Measurements from ENCODE around the gene ALOX5AP.

GRCh38 chr13:29435391-29435551, 160.2 kb downstream of the SLC7A1 start:
- RRBS = no CpG with 5 or more reads among the region's 1 CpG

- RRBS = no CpG with 5 or more reads among the region's 2 CpGs
These were observed 158.4 kb downstream of the SLC7A1 start for GRCh38 chr13:29437114-29437530.

GRCh38 chr13:29511582-29512907, 83.4 kb downstream of the SLC7A1 start:
- RRBS = no CpG with 5 or more reads among the region's 19 CpGs

GRCh38 chr13:29535741-29536309, 59.7 kb downstream of the SLC7A1 start:
- RRBS = no CpG with 5 or more reads among the region's 19 CpGs

DNA sequence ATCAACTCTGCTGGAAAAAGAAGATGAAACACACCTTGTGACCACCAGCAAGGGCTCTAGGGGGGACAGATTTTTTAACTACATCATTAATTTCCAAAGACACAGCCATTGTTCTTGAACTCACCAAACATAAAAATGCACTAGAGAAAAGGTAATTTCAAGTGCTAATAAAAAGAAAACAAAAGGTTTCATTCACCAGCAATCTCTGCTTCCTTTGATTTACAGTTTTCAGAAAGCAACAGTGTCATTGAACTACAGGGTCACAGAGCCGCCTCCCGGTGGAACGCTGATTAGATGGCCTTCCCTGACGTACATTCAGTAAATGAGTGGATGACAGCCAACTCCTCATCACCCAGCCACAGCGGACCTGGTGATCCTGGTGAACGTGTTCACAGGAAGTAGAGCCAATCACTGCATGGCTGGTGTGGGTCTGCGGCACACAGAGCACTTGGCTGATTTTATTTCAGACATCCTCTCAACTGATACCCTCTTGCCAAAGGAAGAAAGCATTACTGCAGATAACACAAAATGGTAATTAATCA, 83.8 kb upstream of the SLC7A1 start:
- RRBS = no CpG with 5 or more reads among the region's 7 CpGs

DNA sequence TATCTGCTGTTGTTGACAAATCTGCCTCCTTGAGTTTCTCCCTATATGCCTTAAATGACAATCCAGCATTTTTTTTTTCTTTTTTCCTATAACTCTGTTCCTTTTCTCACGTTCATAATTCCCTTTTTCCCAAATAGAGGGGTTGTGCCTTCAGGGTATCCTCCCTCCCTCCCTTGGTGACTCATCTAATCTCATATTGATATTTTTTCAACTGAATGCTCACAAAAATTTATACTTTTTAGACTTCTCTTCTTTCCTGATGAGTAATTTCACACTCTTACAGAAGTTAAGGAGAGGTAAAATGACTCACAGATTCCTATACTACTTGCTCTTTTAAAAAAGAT, 19.5 kb downstream of the UBL3 start:
- RRBS = no CpG with 5 or more reads among the region's 1 CpG

- RRBS = no CpG with 5 or more reads among the region's 6 CpGs
These were observed 27.2 kb upstream of the UBL3 start for GRCh38 chr13:29877510-29878032.

DNA sequence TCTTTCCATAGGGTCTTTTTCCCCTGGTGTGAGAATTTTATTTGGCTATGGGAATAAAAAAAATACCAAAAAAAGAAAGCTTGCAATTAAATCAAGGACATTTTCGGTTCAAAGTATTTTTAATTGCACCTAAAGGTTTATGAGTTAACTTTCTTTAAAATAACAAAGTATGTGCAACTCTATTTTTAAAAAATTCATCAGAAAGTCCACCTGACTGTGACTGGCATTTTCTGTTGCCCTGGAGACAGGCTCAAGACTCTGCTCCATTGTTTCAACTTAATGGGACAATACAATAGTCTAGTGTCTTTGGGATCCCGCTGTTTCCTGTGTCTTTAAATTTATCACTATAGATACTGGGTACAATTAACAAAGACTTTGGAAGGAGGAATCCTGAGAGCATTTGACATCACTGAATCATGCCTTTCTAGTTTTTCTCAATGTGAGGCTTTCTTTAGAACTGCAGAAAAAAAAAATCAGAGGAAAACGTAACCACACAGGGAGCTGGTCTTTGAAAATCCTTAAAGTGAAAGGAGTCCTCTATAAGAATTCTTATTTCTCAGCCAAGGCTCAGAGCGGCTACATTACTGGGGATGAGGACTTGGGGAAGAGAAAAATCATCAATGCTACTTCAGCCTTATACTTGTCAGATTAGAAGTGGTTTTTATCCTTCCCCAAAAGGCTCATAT, 34.2 kb upstream of the UBL3 start:
- RRBS = no CpG with 5 or more reads among the region's 4 CpGs

GRCh38 chr13:29902247-29902972, 52.0 kb upstream of the UBL3 start:
- RRBS = no CpG with 5 or more reads among the region's 7 CpGs

DNA sequence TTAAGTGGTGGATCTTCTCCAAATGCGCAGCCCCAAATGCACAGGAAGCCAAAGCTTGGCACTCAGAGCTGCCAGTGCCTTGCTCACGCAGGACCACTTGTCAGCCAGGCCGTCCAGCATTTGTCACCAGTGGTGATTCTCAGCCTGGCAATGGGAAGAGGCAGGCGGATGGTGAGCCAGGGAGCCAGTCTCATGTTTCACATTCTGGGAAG, 158.5 kb downstream of the KATNAL1 start:
- RRBS = no CpG with 5 or more reads among the region's 4 CpGs

- RRBS = no CpG with 5 or more reads among the region's 2 CpGs
These were observed 23.9 kb downstream of the KATNAL1 start for GRCh38 chr13:30283372-30284018.

DNA sequence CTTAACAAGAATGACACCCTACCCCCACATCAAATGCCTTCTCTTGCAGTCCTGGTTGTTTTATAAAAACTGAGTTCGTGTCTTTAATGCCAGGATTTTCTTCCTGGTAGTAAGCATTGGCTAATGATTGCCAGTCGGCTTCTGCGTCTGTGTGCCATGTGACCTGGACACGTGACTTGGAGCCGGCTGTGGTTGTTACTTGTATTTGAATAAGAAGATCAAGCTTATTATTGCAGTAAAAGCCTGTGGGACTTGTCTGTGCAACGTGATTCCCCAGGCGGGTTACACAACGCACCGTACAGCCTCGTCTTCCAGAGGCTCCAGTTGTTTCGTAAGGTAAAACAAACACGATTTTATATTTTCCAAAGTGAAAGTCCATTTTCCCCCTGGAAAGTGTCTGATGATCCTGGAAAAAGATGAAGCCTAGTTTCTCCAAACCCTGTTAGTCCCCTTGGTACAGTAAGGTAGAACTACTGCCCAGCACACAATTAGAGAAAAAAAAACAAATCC, 26.8 kb upstream of the UBE2L5 start:
- RRBS = no CpG with 5 or more reads among the region's 12 CpGs

DNA sequence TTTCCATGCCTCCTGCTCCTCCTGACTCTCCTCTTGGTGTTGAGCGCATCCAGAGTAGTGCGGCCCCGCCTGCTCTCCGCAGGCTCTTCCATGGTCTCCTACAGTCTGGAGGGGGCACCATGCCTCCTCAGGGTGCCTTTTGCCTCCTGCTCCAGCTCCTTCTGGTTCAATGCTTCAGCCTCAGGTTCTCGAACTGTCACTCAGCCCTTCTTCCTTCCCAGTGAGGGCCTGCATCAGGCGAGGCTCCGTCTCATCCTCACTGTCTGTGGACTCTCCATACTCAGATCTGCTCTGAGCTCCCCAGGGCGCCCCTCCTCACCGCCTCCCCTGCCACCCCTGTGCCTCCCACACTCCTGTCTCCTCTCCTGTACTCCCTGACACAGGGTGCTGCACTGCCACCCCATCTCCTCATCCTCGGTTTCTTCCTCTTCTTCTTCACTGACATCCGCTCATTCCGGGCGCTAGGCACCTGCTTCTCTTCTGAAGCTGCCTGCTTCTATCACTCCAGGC, 75.6 kb upstream of the USPL1 start:
- RRBS = 93% methylated on average over 2 of the region's 13 CpGs

GRCh38 chr13:30623395-30624093, 5.8 kb downstream of the USPL1 start:
- RRBS = no CpG with 5 or more reads among the region's 7 CpGs

DNA sequence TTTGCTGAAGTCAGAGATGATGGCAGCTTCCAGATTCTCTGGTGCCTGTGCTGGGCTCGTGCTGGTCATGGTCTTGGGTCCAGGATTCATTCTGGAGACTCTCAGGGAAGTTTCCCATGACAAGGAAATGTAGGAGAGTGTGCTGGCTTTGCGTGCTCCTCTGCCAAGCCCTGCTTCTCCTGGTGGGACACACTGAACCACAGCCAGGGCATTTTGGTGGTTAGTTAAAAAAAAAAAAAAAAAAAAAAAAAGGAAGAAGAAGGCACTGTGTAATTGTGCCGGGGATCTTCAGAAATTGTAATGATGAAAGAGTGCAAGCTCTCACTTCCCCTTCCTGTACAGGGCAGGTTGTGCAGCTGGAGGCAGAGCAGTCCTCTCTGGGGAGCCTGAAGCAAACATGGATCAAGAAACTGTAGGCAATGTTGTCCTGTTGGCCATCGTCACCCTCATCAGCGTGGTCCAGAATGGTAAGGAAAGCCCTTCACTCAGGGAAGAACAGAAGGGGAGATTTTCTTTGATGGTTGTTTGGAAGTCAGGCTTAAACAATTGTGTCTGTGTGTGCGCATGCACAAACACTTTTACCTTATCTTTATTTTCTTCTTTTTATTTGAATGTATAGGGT, at the start of gene ALOX5AP:
Gene ALOX5AP, plus strand, starts transcription at position 335 of the 622 bp plus-strand sequence.
- RRBS = no CpG with 5 or more reads among the region's 6 CpGs

GRCh38 chr13:30796667-30797358, 61.5 kb downstream of the ALOX5AP start:
- RRBS = no CpG with 5 or more reads among the region's 17 CpGs

- RRBS = no CpG with 5 or more reads among the region's 5 CpGs
These were observed 33.0 kb upstream of the MEDAG start for GRCh38 chr13:30873060-30873478.

DNA sequence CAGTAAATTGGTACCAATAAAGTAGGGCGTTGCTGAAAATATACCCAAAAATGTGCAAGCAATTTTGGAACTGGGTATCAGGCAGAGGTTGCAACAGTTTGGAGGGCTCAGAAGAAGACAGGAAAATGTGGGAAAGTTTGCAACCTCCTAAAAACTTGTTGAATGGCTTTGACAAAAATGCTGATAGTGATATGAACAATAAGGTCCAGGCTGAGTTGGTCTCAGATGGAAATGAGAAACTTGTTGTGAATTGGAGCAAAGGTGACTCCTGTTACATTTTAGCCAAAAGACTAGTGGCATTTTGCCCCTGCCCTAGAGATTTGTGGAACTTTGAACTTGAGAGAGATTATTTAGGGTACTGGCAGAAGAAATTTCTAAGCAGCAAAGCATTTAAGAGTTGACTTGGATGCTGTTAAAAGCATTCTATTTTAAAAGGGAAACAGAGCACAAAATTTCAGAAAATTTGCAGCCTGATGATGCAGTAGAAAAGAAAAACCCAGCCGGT, 47.9 kb upstream of the FRY start:
- RRBS = no CpG with 5 or more reads among the region's 2 CpGs

DNA sequence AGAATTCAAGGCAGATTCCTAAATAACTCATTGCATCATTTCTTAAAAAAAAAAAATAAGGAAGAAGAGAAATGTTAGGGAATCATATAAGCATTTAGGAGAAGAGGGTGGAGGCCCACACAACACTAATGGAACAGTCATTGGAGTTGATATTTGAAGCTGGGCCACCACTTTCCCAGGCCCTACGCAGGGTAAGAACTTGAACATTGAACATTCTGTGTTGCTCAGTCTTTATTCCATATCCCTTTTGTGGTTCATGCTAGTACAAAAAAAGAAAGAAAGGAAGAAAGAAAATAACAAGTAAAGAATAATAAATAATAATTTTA, 127.6 kb downstream of the FRY start:
- RRBS = no CpG with 5 or more reads among the region's 1 CpG

DNA sequence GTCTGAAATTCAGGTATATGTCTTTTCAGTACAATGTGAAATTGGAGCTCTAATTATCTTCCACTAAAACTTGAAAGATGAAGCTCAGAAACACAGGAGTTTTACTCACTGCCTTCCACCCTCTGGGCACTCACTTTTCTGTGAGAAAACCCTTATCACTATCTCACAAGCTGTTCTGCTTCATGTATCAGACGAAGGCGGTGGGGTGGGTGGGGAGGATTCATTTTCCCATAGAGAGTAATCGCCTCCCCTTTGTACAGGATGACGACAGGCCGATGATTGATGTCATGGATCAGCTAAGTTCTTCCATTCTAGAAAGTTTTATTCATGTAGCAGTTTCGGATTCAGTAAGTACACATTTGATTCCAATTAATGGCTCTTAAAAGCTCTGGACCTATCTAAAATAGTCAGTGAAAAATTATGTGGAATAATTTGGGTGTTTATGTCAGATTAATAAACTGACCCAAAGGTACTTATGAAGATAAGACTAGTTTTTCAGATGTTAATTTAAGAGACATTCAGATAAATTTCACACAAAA, 139.8 kb downstream of the ZAR1L start:
- RRBS = no CpG with 5 or more reads among the region's 6 CpGs

Data from iris pigment epithelial cell (primary cell).